ENCODE measurements around the genes NOSTRIN, SPC25, BBS5, FASTKD1 and MYO3B.

DNA sequence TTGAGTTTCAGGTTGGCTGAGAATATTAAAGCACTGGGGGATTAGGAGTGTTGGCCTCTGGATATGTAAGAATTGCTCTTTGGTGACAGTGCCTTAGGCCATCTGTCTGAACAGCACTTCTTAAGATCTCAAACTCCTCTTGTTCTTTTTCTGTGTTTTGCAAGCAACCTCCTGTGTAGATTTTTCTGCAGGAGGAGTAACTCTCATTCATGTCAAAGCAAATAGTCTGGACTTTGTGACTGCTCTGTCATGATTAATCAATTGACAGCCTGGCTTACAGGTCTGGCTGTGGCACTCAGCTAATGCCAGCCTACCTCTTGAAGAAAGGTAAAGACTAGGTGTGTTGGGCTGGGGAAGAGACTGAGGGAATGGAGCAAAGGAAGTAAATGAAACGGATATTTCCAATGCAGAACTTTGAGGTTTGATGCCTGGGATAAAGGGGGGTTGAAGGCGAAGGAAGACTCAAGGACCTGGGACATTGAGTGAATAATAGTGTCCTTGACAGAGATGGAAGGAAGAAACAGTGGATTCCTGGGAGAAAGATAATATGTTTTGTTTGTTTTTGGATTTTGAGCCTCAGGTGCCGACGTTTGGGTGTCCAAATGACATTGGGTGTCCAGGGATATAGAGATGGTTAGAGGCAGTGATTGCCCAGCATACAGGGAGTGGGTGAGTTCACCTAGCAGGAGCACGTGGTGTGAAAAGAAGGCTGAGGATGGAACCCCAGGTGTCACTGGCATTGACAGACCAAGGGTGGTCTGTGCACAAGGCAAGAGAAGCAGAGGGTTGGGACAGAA lies 156.8 kb downstream of the CERS6 start:
- PRO-cap: no peak
- RRBS, 2 experiments: no CpG with 5 or more reads among the region's 5 CpGs

DNA sequence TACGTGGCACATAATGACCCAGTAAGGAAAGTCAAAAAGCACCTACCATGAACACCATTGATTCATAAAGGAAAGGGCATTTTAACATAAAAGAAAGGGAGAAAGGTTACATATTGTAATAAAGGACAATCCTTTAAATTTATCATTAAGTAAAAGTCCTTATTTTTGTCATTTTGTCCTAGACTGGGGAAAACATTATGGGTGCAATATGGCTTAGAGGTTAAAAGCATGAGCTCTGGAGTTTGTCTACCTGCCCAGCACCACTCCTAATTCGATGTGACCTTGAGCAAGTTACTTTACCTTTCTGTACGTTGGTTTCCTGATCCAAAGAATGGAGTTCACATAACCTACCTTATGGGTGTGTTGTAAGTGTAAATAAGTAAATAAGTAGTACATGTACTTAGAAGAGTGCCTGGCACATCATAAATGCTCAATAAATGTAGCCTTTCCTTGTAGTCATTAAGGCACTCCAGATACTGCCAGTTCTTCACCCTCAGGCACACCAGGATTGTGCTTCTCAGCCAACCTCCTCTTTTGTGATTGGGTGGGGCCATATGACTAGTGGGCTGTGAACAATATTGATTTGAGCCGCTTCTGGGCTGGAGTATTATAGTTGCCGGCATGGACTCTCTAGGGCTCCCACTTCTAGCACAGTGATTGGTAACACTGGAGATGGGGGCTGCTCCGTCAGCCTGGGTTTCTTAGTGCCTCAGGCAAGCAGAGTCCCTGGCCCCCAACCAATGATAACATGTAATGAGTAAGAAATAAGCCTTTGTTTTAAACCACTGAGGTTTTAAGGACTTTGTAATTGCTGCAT lies 101.8 kb upstream of the NOSTRIN start:
- PRO-cap: no peak
- RRBS, 2 experiments: no CpG with 5 or more reads among the region's 6 CpGs

GRCh38 chr2:168751014-168751638 lies 51.3 kb upstream of the NOSTRIN start:
- PRO-cap: no peak

DNA sequence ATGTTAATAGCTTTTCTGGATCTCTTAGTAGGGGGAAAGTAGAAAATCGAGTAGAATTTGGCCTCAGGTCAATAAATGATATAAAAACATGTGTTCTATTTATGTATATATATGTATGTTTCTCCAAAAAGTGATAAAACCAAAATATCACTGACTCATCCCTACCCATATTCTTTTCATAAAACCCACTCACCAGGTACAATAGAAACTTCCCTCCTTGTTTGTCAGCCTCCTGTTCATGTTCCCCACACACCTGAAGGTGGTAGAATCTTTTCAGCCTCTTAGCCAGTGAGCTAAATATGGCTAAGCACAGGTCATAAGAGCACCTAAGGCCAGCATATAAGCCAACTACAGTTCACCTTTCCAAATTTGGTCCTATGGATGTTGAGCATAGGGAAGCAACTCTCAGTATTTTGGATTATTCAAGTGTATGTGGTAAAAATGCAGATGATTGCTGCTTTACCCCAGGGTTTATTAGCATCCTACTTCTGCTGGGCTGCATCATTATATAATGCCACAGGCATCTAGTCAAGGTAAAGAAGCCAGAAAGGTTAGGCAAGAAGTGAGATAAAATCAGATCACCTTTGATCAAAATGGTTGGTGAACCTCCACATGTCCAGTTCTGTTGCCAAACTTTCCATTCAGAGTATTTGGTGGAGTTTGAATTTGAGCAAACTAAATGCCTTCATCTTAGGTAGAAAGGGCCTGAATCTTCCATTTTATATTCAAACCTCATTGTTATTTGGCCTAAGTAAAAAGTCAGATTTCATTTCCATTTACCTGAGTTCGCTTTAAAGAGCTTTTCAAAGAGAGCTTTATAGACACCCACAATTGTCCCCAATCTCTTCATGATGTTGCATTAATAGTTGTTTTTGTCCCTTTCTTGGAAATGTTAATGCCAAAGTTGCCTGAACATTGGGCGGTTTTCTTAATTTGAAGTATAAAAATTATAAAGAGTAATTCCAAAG lies 29.8 kb upstream of the NOSTRIN start:
- PRO-cap: no peak
- RRBS, 2 experiments: no CpG with 5 or more reads among the region's 3 CpGs

DNA sequence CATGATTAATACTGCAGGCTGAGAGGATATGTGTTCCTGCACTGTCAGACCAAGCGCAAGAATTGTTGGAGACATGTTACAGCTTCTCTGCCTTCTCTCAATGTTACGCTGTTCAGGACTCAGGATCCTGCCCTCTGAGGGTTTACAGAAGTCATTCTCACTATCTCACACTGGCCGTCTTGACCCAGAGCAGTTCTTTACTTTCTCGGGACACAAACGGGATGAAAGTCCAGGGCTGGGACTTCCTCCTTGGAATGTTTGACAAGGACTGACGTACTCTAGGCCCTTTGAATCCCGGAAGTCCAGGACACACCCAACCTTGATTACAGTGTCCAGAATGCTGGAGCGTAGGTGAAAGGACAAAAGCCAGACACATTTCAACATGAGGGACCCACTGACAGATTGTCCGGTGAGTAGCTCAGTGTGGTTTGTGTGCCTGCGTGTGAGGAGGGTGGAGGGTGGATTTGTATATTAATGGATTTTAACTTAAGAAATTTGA lies at the start of gene NOSTRIN:
Gene NOSTRIN (plus strand): TSS at position 373 of the 499 bp plus-strand sequence.
- PRO-cap: no peak
- RRBS, 2 experiments: 68% methylated on average over 2 of the region's 10 CpGs; no CpG with 5 or more reads in 1 of the 2 experiments

DNA sequence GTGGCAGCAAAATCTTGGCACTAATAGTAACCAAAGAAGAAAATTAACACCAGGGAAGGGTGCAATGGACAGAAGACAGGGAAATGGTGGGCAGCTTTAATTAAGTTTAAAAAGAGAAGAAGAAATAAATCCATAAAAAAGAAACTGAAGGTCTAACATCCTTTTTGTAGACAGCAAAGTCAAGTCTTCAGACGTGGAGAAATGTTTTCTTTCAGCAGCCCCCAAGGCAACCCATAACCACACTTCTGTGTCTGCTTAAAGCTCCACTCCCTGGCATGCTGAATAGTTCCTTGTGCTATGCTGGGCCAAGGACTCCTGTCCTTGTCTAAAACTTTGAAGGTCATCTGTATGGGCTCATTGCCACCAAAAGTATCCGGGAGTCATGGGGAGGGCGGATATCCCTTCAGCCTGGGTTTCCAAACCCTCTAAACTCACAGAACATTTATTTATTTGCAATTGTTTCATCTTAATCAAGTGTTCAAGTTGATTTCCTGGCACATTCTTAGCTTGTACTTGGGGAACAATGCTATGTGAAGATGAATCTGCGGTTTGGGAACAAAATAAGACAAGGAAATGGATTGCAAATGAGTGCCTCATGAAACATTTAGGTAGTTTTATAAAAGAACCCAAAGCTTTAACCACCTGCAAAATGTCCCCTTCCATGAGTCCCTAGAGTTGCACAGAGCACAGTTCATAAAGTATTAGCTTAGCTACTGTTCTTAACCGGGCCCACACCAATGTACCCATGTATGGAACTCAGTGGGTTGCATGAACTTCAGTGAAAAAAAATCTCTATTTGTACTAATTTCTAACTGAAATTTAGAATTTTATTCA lies 1.8 kb downstream of the NOSTRIN start:
- PRO-cap: no peak
- RRBS, 2 experiments: no CpG with 5 or more reads among the region's 5 CpGs

DNA sequence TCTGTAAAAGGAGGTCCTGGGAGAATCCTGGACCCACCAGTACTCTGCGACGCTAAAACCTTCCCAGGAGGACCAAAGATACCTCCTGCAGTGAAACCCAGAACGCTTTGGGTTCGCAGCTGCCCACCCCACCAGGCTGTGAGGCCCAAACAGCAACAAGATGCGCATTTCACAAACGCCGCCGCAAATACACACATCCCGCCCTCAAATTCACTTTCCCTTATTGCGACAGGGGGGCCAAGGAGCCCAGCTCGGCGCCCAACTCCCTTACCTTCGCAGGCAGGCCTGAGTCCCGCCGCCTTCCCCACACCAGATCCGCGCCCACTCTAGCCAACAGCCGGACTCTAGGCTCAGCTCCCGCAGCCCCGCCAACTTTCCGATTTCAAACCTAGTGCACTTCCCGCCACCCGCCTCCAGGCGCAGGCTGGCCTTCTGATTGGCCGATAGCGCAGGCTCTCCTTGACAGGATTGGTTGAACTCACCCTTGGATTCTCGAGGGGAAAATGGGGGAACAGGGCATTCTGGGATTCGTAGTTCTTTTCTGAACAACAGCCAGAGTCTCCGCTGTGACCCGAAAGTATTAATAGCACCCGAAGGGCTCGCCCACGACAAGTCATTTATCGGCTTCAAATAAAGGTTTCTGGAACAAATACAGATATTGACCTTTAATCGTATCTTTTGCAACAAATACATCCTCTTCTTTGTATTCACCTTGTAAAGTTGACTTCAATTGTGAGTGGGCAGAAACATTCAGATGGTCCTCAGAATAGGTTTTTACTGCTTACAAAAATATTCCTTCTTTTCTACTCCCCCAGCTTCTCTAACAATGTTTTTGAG lies at the start of gene SPC25:
Gene SPC25 (minus strand): TSS at position 384 of the 837 bp plus-strand sequence.
- PRO-cap: unidirectional peak, minus-strand start at position 191 of the sequence; bidirectional peak, plus-strand start at position 555 of the sequence, minus-strand start at position 328 of the sequence
- RRBS, 2 experiments: no CpG with 5 or more reads among the region's 35 CpGs

DNA sequence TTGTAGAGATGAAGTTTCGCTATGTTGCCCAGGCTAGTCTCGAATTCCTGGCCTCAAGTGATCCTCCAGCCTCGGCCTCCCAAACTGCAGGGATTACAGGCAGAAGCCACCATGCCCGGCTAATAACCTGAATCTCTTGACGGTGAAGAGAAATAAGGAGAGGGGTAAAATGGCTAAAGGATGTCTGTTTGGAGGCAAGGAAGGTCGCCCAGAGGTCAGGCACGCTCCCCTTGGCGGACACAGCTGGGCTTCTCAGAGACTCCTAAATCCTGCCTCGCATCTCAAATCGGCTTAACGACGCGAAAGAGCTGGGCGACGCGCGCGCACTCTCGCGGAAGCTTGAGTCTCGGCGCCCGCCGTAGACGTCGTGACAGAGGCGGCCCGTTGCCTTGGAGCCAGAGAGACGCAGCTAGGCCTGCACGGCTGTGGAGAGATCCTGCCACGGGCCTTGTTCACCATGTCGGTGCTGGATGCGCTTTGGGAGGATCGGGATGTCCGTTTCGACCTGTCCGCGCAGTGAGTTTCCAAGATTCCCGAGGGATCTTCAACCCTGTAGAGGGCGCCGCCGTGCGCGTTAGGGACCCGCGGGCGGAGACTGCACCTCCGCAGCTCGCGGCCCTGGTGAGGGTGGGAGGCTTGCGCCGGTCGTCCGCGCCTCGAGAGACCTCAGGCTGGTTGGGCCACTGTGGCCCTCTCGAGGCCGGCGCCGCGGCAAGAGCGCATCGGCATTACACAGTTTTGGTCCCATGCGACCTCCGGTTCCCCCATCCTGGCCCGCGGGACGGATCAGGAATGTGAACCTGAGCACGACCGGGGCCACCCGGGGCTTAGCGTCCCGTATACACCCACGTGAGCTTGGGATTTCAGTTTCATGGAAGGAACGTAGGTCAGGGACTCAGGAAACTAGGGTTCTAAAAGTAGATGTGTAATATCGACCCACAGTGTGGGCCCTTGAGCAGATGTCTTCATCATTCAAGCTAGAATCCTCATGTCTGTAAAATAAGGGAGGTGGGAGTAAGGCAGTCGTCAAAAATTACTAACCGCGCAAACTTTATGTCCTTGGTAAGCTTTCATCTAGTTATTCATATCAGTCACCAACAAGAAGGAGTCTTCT lies at the start of gene BBS5:
Gene BBS5 (plus strand): TSS at position 398 of the 1,114 bp plus-strand sequence.
- PRO-cap: bidirectional peak, plus-strand start at position 373 of the sequence, minus-strand start at position 288 of the sequence; bidirectional peak, plus-strand start at position 673 of the sequence, minus-strand start at position 532 of the sequence; bidirectional peak, plus-strand start at position 866 of the sequence, minus-strand start at position 794 of the sequence
- RRBS, 2 experiments: 1 to 3% methylated on average over 19 of the region's 79 CpGs

DNA sequence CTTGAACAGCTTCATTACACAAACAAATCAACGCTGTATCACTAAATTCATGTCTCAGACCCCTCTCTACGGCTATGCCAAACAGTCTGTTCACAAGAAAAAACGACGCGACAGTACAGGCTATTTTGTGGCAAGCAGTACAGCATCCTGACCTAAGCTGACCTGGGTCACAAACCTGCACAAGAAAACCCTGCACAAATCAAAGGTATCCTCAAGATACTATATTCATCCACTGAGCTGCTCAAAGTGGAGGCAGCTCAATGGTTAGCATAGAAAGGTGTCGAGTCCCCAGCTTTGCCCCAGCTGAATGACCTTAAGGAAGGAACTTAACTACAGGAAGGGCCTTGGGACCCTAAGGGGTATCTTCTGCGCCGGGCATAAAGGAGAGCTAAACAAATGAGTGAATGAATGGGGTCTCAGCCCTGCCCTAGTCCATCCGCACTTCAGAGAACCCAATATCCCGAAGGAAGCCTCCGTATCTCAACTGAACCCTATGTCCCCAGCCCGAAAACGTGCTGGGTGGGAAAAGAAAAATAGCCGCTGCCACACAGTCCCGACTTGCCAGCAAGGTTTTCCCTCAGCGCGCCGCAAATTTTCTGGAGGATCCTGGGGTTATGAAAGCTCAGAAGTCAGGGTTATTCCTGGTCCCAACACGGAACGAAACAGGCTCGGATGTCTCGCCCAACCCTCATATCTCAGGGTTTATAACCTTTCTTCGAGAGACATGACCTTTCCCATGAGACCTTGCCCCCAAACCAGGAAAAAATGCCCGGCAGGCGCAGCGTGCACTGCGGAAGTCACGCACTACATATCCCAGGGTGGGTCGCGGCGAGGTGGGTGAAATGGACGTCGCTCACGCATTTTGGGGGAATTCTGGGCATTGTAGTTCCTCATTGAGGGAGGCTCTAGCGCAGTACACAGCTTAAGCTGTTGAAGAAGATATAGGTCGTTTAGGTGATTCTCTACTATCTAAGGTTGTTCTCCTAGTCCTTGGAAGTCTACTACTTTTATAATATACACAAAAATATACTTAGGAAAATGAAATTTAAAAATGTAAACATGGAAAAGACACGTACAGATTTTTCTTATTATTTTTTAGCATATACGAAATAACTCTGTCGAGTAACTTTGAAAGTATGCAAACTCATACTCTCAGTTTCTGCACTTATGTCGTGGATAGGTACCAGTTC lies at the start of gene FASTKD1:
Gene FASTKD1 (minus strand): TSS at position 759 of the 1,190 bp plus-strand sequence.
- PRO-cap: bidirectional peak, plus-strand start at position 93 of the sequence, minus-strand start at position 88 of the sequence; bidirectional peak, plus-strand start at position 496 of the sequence, minus-strand start at position 514 of the sequence; bidirectional peak, plus-strand start at position 916 of the sequence, minus-strand start at position 757 of the sequence
- RRBS, 2 experiments: no CpG with 5 or more reads among the region's 40 CpGs

DNA sequence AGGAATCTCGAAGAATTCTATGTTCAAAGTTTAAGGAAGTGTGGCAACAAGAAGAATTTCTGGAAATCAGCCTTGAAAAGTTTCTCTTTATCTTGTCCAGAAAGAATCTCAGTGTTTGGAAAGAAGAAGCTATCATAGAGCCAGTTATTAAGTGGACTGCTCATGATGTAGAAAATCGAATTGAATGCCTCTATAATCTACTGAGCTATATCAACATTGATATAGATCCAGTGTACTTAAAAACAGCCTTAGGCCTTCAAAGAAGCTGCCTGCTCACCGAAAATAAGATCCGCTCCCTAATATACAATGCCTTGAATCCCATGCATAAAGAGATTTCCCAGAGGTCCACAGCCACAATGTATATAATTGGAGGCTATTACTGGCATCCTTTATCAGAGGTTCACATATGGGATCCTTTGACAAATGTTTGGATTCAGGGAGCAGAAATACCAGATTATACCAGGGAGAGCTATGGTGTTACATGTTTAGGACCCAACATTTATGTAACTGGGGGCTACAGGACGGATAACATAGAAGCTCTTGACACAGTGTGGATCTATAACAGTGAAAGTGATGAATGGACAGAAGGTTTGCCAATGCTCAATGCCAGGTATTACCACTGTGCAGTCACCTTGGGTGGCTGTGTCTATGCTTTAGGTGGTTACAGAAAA lies 2.0 kb downstream of the KLHL23 start:
- PRO-cap: no peak
- RRBS, 2 experiments: no CpG with 5 or more reads among the region's 5 CpGs

DNA sequence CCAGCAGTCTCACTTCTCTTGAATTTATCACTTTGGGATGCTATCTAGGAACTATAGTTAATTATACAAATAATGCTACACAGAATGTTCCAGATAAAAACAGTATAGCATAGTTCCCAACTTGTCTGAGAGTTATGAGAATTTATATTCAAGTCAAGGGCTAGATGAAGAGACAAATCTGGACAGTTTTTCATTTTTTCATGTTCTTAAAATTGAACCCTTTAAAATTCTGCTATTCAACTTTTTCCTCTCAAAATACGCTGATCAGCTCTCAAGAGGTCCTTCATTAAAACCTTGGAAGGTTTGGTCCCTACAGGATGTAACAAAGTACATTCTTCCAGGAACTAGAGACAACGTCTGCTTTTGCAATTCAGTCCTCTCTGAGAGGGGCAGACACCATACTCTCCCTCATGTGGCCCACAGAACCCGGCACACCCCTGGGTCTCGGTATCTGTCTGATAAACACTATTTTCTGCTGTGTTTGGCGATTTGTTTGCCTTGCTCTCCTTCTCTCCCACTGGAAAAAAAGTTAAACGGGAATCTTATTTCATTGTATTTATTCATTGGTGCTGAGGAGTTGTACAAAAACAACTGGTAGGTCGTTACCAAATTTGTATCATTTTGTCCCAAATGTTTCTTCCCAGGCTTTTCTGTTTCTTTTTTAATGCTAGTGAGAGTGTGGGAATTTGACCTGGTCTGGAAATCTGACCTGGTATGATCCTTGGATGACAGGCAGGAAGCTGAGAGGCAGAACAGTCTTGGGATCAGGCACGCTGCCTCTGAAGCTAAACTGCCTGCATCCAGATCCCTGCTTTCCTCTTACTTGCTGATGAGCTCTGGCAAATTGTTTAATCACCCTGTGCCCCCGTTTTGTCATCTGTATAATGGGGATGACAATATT lies 2.9 kb downstream of the KLHL23 start:
- PRO-cap: no peak
- RRBS, 2 experiments: no CpG with 5 or more reads among the region's 9 CpGs

GRCh38 chr2:169783998-169784399 lies 14.7 kb upstream of the SSB start:
- PRO-cap: unidirectional peak, plus-strand start at chr2:169784157
- RRBS, 2 experiments: no CpG with 5 or more reads among the region's 3 CpGs

DNA sequence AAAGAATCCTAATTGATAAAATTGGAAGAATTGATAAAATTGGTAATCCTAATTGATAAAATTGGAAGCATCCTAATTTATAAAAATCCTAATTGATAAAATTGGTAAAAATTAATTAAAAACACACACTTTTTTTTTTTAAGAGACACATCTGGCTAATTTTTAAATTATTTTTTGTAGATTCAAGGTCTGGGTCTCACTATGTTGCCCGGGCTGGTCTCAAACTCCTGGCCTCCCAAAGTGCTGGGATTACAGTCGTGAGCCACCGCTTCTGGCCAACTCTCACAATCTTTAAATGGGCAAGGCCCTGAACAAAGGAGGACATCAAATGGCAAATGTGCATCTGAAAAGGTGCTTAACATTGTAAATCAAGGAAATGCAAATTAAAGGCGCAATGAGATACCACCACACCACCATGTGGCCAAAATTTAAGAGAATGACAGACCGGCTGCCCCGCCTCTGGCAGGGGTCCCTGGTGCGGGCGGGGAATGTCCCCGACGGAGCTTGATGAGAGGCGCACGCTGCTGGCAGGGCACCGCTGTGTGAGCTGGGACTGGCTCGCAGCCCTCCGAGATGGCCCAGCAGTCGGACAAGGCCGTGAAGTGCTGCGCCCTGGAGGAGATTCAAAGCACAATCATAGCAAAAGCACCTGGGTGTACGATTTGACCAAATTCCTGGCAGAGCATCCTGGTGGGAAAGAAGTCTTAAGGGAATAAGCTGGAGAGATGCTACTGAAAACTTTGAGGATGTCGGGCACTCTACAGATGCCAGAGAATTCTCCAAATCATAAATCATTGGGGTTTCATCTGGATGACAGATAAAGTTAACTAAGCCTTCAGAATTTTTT lies 8.9 kb upstream of the SSB start:
- PRO-cap: no peak
- RRBS, 2 experiments: no CpG with 5 or more reads among the region's 20 CpGs

DNA sequence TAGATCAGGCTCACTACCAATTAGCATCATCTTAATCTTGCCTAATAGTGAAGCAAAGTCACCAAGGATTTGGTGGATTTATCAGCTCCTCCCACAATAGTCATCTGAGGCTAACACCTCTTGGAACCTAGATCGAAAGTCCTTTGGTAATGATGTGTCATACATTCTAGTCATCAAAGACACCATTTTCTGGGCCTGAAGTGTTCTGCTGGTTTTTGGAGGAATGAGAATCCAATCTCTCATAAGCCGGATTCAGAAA lies at the start of gene MYO3B:
Gene MYO3B (plus strand): TSS at position 130 of the 259 bp plus-strand sequence.
- PRO-cap: no peak
- RRBS, 2 experiments: no CpG with 5 or more reads among the region's 2 CpGs

- PRO-cap: unidirectional peak, minus-strand start at chr2:170928645
- RRBS, 2 experiments: no CpG with 5 or more reads among the region's 18 CpGs
These were observed 938 bp upstream of the GORASP2 start for GRCh38 chr2:170927910-170928719.

DNA sequence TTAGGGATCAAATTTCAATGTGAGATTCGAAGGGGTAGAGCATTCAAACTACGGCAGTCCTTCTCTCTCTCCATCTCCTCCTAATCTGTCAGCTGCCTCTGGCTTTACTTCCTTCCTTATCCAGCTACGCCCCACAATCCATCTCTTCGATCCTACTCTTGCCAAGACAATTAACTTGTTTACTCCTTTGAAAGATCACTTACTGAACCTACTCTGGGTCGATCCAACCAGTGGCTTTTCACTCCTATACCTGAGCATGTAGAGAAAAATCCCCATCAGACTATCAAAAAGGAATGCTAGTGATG lies 21.1 kb upstream of the TLK1 start:
- PRO-cap: no peak
- RRBS, 2 experiments: no CpG with 5 or more reads among the region's 5 CpGs

GRCh38 chr2:171573958-171574409 lies 51.7 kb downstream of the CYBRD1 start:
- PRO-cap: bidirectional peak, plus-strand start at chr2:171574321, minus-strand start at chr2:171574245
- RRBS, 2 experiments: no CpG with 5 or more reads among the region's 16 CpGs

DNA sequence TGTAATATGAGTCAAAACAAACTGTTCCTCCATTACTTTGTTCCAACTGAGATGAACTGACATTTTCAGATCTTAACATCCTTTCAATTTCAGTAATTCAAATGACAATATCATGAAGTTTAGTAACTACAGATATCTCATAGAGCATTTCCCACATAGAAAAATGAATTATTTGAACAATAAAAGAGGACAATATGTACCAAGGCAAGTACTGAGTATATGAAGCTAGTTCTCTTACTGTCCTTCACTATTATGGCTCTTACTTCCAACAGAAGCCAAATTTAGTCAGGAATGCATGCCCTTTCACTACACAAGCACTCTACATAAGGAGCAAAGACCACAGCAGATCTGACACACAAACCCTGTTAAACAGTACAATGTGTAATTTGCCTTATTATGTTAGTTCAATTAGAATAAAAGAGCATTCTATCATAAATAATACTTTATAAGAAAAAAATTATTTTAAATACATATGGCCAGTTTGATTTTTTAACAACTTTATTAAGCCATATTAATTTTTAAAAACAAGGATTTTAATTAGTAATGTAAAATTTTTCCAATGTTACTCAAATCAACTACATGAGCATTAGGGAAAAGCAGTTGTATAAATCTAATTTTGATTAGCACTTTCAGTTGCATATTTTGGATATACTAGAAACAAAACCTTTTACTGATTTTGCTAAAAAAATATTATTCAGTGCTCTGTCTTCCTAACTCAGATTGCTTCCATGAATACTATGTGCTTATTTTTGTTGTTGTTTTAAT lies 15.2 kb downstream of the SLC25A12 start:
- PRO-cap: no peak

GRCh38 chr2:172095202-172095930 lies 7.3 kb downstream of the DLX2 start:
- PRO-cap: bidirectional peak, plus-strand start at chr2:172095584, minus-strand start at chr2:172095494; bidirectional peak, plus-strand start at chr2:172095706, minus-strand start at chr2:172095663
- RRBS, 2 experiments: 1% methylated on average over 14 to 16 of the region's 47 CpGs

- PRO-cap: no peak
- RRBS, 2 experiments: no CpG with 5 or more reads among the region's 2 CpGs
These were observed 52.8 kb upstream of the ITGA6 start for GRCh38 chr2:172374615-172374912.